ENCODE measurements around a stretch of chr10.

GRCh38 chr10:62045732-62046484, 144.4 kb downstream of the ARID5B start:
- PRO-cap, result no peak

DNA sequence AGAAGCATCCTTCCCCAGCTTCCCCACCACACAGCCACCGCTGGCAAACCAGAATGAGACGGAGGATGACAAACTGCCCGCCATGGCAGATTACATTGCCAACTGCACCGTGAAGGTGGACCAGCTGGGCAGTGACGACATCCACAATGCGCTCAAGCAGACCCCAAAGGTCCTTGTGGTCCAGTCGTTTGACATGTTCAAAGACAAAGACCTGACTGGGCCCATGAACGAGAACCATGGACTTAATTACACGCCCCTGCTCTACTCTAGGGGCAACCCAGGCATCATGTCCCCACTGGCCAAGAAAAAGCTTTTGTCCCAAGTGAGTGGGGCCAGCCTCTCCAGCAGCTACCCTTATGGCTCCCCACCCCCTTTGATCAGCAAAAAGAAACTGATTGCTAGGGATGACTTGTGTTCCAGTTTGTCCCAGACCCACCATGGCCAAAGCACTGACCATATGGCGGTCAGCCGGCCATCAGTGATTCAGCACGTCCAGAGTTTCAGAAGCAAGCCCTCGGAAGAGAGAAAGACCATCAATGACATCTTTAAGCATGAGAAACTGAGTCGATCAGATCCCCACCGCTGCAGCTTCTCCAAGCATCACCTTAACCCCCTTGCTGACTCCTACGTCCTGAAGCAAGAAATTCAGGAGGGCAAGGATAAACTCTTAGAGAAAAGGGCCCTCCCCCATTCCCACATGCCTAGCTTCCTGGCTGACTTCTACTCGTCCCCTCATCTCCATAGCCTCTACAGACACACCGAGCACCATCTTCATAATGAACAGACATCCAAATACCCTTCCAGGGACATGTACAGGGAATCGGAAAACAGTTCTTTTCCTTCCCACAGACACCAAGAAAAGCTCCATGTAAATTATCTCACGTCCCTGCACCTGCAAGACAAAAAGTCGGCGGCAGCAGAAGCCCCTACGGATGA, 177.1 kb downstream of the RTKN2 start:
- PRO-cap, result no peak

DNA sequence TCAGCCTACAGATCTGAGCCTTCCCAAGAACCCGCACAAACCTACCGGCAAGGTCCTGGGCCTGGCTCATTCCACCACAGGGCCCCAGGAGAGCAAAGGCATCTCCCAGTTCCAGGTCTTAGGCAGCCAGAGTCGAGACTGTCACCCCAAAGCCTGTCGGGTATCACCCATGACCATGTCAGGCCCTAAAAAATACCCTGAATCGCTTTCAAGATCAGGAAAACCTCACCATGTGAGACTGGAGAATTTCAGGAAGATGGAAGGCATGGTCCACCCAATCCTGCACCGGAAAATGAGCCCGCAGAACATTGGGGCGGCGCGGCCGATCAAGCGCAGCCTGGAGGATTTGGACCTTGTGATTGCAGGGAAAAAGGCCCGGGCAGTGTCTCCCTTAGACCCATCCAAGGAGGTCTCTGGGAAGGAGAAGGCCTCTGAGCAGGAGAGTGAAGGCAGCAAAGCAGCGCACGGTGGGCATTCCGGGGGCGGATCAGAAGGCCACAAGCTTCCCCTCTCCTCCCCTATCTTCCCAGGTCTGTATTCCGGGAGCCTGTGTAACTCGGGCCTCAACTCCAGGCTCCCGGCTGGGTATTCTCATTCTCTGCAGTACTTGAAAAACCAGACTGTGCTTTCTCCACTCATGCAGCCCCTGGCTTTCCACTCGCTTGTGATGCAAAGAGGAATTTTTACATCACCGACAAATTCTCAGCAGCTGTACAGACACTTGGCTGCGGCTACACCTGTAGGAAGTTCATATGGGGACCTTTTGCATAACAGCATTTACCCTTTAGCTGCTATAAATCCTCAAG, 176.3 kb downstream of the RTKN2 start:
- PRO-cap, result no peak

- PRO-cap, result no peak
Observed at GRCh38 chr10:62267924-62268542, 611 bp downstream of the RTKN2 start.

GRCh38 chr10:62274934-62275394, 6.3 kb upstream of the RTKN2 start:
- PRO-cap, result no peak

DNA sequence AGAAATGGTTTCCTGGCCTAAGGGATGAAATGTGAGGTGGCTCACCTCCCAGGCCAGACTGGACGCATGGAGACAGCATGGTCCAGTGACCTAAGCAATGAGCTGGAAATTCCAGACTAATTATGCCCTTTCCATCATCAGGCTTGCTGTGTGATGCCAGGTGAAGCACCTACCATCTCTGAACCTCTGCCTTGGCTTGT, 146.9 kb upstream of the NRBF2 start:
- PRO-cap, result no peak

DNA sequence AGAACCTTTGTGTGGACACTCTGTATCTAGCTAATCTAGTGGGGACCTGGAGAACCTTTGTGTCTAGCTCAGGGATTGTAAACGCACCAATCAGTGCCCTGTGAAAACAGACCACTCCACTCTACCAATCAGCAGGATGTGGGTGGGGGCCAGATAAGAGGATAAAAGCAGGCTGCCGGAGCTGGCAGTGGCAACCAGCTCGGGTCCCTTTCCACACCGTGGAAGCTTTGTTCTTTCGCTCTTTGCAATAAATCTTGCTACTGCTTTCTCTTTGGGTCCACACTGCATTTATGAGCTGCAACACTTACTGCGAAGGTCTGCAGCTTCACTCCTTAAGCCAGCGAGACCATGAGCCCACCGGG, 98.8 kb upstream of the NRBF2 start:
- PRO-cap, result no peak

- PRO-cap, result no peak
Observed at GRCh38 chr10:63135063-63135780, 2.1 kb downstream of the NRBF2 start.

DNA sequence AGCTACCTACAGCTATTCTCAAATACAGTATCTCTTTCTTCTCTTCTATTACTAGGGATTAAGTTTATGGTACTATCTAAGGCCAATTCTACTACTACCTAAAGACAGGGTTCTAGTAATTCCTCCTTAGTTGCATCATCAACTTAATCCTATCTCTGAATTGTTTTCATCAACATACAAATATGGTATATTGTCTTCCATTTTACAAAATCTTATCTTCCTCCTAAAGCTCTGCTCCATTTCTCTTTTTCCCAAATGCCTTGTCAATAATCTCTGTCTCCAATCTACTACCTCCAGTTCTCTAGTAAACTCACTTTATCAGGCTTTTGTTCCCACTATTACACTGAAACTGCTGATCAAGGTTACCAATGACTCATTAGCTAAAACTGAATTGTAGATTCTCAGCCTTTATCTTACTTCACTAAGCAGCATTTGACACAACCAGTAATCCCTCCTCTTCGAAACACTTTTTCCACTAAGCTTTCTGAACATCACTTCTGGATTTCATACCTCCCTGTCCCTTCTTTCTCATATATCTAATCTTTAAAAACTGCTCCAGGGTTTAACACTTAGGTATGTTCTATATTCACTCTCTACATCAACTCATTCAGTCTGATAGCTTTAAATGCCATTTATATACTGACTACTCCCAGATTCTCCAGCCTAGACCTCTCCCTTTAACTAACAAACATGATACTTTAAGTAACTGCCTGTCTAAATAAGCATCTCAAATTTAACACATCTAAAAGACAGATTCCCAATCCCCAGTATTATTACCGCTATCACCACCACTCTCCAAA, 28.2 kb downstream of the JMJD1C start:
- PRO-cap, result no peak

DNA sequence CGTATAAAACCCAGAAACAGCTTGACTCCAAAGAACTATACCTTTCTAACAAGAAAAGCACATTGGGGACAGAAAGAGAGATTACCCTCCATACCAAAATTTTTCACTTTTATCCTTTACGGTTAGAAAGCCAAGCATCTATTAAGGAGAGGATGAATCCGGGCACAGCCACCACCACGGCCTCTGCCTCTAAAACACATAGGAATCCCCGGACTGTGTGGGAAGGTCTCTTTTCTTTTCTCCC, 1.1 kb downstream of the JMJD1C start:
- PRO-cap, result no peak

- PRO-cap, result no peak
Observed at GRCh38 chr10:63478549-63479081, 12.8 kb upstream of the JMJD1C start.

DNA sequence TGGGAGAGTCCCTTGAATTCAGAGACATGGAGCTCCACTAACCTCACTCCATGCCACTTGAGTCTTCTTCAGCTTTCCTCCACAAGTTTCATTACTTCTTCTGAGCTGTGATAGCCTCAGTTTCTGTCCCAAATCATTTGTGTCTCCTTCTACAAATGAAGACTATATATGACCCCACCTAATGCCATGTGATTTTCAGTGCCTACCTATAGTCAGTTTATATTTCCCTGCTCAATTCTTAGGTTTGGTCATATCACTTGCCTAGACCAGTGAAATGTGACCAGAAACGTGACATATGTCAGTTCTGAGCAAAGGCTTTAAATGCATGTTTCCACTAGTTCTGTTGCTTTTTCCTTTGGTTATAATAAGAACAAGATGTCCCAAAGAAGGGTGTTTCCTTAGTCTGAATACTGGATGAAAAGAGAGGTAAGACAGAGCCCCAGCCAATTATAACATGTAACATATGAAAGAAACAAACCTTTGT, 24.6 kb upstream of the REEP3 start:
- PRO-cap, result no peak

DNA sequence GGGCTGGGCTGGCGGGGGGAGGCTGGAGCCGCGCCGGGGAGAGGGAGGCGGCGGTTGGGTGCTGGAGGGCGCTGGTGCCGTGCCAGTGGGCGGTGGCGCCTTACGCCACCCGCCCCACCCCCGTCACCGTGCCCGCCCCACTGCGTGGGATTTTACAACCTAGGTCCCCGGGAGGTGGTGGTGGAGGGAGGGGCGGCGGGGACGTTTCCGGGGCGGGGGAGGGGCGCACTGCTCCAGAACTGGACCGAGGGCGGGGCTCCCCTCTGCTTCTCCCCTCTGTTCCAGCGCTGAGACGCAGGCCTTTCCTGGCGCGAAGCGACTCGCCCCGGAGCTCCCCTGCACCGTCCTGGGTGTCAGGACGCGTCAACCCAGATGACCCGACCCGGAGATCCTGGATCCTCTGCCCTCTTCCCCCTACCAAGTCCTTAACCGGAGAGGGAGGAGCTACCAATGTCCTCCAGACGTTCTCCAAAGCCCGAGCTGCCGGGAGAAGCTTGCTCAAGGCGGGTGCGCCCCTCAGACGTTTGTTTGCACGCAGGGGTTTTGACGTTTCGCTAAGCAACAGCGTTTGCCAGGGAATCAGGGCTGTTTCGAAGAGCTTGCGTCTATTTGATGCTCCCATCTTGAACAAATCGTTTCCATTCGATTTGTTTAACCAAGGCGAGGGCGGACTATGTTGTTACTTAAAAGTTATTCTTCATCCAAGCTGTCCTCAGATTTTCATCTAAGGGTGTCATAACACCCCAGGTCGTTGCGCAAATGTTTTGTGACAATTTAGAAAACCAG, 109.4 kb downstream of the REEP3 start:
- PRO-cap, result bidirectional peak, plus-strand start at position 236 of the sequence, minus-strand start at position 125 of the sequence; bidirectional peak, plus-strand start at position 715 of the sequence, minus-strand start at position 393 of the sequence

DNA sequence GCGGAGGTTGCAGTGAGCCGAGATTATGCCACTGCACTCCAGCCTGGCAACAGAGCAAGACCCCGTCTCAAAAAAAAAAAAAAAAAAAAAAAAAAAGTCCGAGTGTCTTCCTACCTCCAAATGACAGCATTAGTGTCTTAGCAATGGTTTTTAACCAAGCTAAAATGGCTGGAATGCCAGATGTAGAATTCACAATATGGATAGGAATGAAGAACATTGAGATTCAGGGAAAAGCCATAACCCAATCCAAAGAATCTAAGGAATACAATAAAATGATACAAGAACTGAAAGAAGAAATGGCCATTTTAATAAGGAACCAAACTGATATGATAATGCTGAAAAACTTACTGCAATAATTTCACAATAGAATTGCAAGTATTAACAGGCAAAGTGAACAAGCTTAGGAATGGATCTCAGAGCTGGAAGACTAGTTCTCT, 1271.9 kb upstream of the LRRTM3 start:
- PRO-cap, result unidirectional peak, plus-strand start at position 88 of the sequence

GRCh38 chr10:66369069-66369453, 556.8 kb upstream of the LRRTM3 start:
- PRO-cap, result no peak

DNA sequence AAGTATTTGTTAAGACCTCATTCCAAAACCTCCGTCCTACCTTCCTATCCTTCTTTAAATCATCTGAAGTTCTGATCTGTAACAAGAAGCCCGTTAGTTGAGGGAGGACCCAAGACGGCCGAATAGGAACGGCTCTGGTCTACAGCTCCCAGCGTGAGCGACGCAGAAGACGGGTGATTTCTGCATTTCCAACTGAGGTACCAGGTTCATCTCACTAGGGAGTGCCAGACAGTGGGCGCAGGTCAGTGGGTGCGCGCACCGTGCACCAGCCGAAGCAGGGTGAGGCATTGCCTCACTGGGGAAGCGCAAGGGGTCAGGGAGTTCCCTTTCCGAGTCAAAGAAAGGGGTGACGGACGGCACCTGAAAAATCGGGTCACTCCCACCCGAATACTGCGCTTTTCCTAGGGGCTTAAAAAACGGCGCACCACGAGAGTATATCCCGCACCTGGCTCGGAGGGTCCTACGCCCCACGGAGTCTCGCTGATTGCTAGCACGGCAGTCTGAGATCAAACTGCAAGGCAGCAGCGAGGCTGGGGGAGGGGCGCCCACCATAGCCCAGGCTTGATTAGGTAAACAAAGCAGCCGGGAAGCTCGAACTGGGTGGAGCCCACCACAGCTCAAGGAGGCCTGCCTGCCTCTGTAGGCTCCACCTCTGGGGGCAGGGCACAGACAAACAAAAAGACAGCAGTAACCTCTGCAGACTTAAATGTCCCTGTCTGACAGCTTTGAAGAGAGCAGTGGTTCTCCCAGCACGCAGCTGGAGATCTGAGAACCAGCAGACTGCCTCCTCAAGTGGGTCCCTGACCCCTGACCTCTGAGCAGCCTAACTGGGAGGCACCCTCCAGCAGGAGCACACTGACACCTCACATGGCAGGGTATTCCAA, 308.8 kb downstream of the CTNNA3 start:
- PRO-cap, result no peak

GRCh38 chr10:67663385-67663775, 32.6 kb downstream of the CTNNA3 start:
- PRO-cap, result no peak

GRCh38 chr10:68318828-68318997, 13.2 kb upstream of the HNRNPH3 start:
- PRO-cap, result no peak

DNA sequence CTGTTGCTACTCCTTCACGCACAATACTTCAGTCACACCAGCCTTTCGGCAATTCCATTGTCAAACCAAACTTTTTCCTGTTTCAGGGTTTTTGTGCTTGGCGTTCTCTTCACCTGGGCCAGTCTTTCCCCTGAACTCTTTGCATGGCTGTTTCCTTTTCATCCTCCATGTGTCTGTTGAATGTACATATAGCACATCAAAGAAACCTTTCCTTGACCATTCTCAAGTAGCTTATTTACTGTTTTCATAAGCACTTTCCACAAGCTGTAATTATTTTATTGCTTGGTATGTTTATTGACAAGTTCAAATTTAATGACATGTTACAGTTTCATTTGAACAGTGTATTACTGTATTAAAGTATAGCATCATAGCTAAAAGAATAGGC, 5.9 kb upstream of the DNA2 start:
- PRO-cap, result no peak

- PRO-cap, result unidirectional peak, plus-strand start at chr10:68600051; bidirectional peak, plus-strand start at chr10:68600481, minus-strand start at chr10:68600452
Observed at GRCh38 chr10:68599931-68600815, 40.0 kb downstream of the TET1 start.